ENCODE measurements around the gene RHOJ.

DNA sequence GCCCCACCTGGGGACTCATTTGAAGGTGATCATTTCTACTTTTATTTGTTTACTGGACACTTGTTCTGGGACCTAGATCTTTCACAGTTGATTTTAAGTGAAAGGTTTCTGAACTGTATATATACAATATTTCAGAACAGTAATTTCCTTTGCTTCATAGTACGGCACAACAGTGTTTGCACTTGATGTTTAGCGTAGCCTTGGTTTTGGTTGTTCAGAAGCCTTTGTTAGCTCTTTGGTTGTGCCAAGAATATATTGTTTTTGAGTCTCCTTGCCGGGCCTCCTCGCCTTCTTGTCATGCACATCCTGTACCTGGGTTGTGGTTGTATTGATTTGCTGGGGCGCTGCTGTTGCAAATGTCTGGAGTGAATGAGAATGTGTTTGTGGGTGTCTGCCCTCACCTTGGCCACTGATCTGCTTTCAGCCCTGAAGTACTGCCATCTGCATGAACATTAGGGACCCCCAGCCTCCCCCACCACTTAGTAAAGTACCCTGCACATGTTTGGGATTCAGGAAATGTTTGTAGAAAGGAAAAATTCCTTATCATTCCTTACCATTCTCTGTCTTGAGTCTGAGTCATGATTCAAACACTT lies 16.4 kb downstream of the PRKCH start:
- PRO-cap, 6 experiments = no peak in any of the 6 experiments
- RAMPAGE, long total RNA, 2 experiments = no peak in any of the 2 experiments
- RRBS = no CpG with 5 or more reads among the region's 5 CpGs

GRCh38 chr14:61344999-61345527 lies 23.7 kb downstream of the PRKCH start:
- PRO-cap, 6 experiments = no peak in any of the 6 experiments
- RAMPAGE, long total RNA, 2 experiments = no peak in any of the 2 experiments
- RRBS = no CpG with 5 or more reads among the region's 2 CpGs

DNA sequence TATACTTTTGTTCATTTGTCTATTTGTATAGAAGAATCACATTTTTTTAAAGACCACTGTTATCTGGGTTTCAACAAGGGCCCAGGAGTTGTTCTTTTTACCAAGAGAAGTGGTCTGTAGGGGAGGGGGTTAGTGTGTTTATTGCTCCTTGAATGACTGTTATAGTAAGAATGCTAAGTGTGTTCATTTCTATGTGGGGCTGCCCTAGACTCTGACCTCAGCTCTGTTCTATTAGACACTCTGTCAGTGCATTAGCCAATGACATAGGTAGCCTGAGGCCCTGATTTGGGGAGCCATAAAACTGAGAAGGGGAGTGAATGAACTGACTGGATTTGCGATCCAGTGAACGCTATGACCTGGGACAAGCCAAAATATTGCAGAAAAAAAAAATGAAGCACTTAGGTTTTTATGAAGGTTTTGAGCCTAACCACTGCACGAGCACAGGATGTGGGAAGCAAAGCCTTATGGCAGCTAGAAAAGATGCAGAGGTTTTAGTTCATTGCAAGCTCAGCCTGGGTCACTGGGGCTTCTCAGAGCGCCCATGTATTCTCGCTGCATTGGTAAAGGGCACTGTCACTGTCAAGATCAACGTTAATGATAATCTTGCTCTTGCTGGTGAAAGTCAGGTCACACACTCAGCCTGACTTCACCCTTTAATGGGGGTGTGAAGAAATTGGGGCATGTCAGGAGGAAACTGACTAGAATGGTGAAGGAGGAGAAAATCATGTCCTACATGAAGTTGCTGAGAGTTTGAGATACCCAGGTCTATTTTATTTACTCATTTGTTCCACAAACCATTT lies 63.8 kb downstream of the PRKCH start:
- PRO-cap, 6 experiments = no peak in any of the 6 experiments
- RAMPAGE, long total RNA, 2 experiments = no peak in any of the 2 experiments
- RRBS = no CpG with 5 or more reads among the region's 6 CpGs

DNA sequence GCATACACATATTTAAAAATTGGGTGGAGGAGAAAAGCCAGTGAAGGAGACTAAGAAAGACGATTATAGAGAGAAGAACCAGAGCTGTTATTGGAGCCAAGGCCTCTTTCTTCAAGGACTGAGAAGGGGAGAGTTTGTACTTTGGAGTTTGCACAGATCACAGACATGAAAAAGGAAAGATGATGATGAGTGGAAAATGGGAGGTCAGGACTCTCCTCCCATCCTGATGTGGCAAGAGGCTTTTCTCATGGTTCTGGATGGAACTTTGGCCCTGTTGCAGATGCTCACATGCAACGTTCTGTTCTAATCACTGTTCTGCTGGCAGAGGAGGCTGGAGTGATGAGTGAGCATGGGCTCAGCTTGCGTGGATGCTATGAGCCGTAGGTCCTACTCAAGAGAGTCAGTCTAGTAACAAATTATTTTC lies 114.5 kb downstream of the PRKCH start:
- PRO-cap, 6 experiments = no peak in any of the 6 experiments
- RAMPAGE, long total RNA, 2 experiments = no peak in any of the 2 experiments
- RRBS = no CpG with 5 or more reads among the region's 4 CpGs

GRCh38 chr14:61498841-61499173 lies 177.4 kb downstream of the PRKCH start:
- PRO-cap, 6 experiments = peak in 2 of 6 experiments; most common plus-strand start chr14:61499009 (in 1)
- RAMPAGE, long total RNA, 2 experiments = no peak in any of the 2 experiments
- RRBS = no CpG with 5 or more reads among the region's 6 CpGs

- PRO-cap, 6 experiments = no peak in any of the 6 experiments
- RAMPAGE, long total RNA, 2 experiments = no peak in any of the 2 experiments
- RRBS = no CpG with 5 or more reads among the region's 8 CpGs
Observed at GRCh38 chr14:61503097-61503878, 181.9 kb downstream of the PRKCH start.

DNA sequence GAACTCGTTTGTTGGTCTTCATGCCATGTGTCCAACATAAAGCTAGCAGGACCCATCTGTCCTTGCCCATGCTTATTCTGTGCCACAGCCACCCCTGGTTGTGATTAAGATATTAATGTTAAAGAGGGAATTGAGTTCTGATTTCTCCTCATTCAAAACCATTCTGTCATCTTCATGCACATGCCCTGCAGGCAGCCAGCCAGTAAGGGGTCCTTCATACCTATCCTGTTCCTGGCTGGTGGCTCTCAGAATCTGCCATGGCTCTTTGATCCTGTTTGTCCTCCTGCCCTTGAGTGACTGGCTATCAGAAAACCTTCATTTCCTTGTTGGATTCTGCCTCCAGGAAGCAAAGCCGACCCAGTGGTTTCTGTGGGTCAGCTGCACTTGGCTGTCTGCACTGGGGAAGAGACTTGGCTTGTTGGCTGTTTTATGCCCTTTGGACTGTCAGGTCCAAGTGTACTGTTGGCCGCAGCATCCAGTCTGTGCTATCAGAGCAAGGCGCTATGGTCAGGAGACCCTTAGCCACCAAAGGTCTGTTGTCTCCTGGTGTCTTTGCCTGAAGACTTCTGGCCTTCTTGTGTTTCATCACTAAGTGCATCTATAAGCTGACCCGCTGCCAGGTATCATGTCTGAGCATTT lies 177.5 kb upstream of the HIF1A start:
- PRO-cap, 6 experiments = peak in 1 of 6 experiments; most common minus-strand start position 399 of the sequence (in 1)
- RAMPAGE, long total RNA, 2 experiments = no peak in any of the 2 experiments
- RRBS = no CpG with 5 or more reads among the region's 5 CpGs

- PRO-cap, 6 experiments = no peak in any of the 6 experiments
- RAMPAGE, long total RNA, 2 experiments = no peak in any of the 2 experiments
- RRBS = no CpG with 5 or more reads among the region's 4 CpGs
Observed at GRCh38 chr14:61524300-61525039, 170.8 kb upstream of the HIF1A start.

DNA sequence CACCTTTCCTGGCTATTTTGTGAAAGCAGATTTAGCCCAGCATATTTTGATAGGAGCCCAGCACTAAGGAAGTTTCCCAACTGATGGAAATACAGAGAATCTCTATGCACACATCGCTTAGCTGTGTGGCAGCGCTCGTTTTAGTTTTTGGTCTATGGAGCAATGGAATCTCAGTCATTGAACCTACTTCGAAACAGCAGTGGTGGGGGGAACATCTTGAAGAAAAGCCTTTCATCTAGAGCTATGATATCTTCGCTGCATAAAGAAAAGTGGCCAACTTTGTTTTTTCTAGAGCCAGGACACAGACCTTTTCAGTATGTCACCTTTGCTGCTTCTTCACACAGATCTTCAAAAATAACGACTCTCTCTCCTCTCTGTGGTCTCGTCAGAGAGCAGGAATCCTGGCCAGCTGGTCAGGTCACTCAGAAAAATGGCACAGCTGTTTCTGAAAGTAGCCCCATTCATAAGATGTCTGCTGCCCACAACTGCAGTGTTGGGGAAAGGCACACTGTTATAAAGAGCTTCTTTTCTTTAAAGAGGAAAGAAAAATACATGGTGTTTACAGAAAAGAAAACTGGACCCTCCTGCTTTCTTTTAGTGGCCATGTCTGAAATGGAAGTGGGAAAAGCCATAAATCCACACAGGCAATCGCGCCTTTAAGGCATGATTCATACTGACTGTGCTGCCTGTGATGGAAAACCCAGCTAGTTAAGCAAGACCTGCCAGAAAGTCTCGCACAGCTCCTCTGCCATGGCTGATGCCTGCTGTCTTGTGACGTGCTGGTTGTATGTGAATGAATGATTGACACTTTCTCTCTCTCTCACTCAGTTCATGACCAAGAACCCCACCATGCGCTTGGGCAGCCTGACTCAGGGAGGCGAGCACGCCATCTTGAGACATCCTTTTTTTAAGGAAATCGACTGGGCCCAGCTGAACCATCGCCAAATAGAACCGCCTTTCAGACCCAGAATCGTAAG lies 148.1 kb upstream of the HIF1A start:
- PRO-cap, 6 experiments = no peak in any of the 6 experiments
- RAMPAGE, long total RNA, 2 experiments = no peak in any of the 2 experiments
- RRBS = no CpG with 5 or more reads among the region's 18 CpGs

GRCh38 chr14:61608792-61609254 lies 86.5 kb upstream of the HIF1A start:
- PRO-cap, 6 experiments = peak in 1 of 6 experiments; most common plus-strand start chr14:61608930 (in 1)
- RAMPAGE, long total RNA, 2 experiments = no peak in any of the 2 experiments
- RRBS = no CpG with 5 or more reads among the region's 4 CpGs

GRCh38 chr14:61638437-61638764 lies 56.9 kb upstream of the HIF1A start:
- PRO-cap, 6 experiments = no peak in any of the 6 experiments
- RAMPAGE, long total RNA, 2 experiments = no peak in any of the 2 experiments

GRCh38 chr14:61663646-61664083 lies 31.6 kb upstream of the HIF1A start:
- PRO-cap, 6 experiments = peak in 1 of 6 experiments; most common minus-strand start chr14:61663760 (in 1)
- RAMPAGE, long total RNA, 2 experiments = no peak in any of the 2 experiments
- RRBS = no CpG with 5 or more reads among the region's 1 CpG

DNA sequence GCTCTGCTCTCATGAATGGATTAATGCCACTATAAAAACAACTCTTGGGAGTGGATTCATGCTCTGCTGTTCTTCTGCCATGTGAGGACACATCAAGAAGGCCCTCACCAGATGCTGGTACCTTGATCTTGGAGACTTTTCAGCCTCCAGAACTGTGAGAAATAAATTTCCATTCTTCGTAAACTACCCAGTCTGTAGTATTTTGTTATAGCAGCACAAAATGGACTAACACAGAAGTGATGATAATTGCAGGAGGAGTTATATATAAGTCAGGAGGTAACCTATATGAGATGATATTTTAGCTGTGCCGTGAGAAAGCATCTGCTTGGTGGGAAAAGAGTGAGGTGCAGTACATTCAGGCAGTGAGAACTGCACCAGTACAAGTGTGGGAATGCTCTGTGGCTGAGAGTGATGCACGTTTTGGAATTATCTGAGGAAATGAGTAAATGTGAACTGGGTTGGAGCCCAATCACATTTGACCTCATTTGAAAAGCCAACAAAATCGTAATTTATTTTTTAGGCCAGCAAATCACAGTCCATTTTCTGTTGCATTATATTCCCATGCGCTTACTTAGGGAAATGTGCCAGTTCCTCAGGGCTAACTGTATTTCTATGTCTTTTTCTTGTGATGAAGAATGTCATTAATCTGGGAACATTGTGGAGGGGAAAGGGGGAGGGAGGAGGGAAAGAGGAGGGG lies 26.9 kb downstream of the SYT16 start:
- PRO-cap, 6 experiments = peak in 1 of 6 experiments; most common minus-strand start position 393 of the sequence (in 1)
- RAMPAGE, long total RNA, 2 experiments = no peak in any of the 2 experiments
- RRBS = no CpG with 5 or more reads among the region's 5 CpGs

- PRO-cap, 6 experiments = no peak in any of the 6 experiments
- RAMPAGE, long total RNA, 2 experiments = no peak in any of the 2 experiments
- RRBS = no CpG with 5 or more reads among the region's 4 CpGs
Observed at GRCh38 chr14:63178822-63179372, 25.3 kb upstream of the RHOJ start.

- PRO-cap, 6 experiments = peak in 5 of 6 experiments; most common plus-strand start chr14:63204443 (in 3); most common minus-strand start chr14:63204178 (in 2)
- RAMPAGE, long total RNA, 2 experiments = start-site peak on the plus strand in 1 of 2 experiments, at chr14:63204439-63204472 at its widest, 13 reads per replicate
- RRBS = no CpG with 5 or more reads among the region's 25 CpGs
Observed at GRCh38 chr14:63203836-63205049, at the start of gene RHOJ. Gene RHOJ (plus strand): TSS chr14:63204443.

- PRO-cap, 6 experiments = peak in 5 of 6 experiments; most common minus-strand start chr14:63205203 (in 5)
- RAMPAGE, long total RNA, 2 experiments = no peak in any of the 2 experiments
- RRBS = no CpG with 5 or more reads among the region's 8 CpGs
Observed at GRCh38 chr14:63205050-63205331, 748 bp downstream of the RHOJ start.

- PRO-cap, 6 experiments = no peak in any of the 6 experiments
- RAMPAGE, long total RNA, 2 experiments = no peak in any of the 2 experiments
- RRBS = no CpG with 5 or more reads among the region's 3 CpGs
Observed at GRCh38 chr14:63650138-63650751, 8.6 kb upstream of the WDR89 start.

DNA sequence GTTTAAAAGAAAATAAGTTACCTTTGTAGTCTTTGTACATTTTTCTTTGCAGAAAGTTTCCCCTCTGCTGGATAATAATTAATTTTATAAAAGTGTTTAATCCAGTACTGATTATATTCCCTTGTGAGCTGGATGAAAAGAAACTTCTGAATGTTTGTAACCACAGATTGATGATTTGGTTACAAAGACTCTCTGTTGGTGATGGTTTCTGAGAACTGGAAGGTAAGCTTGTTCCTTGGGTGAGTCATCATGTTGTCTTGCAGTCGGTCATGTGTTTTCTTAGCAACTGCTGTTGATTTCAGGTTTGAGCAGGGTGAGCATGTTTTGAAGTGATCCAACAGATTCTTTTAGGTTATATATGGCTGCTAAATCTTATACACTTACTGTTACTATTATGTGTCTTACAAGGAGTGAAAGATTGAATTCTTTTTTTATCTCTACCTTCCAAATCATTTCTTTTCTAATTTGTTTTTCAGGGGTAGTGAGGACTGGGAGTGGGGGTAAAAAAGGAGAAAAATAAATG lies 11.5 kb downstream of the SYNE2 start:
- PRO-cap, 6 experiments = peak in 2 of 6 experiments; most common plus-strand start position 292 of the sequence (in 2)
- RAMPAGE, long total RNA, 2 experiments = no peak in any of the 2 experiments
- RRBS = no CpG with 5 or more reads among the region's 1 CpG

GRCh38 chr14:63922507-63923473 lies 70.0 kb downstream of the SYNE2 start:
- PRO-cap, 6 experiments = peak in 1 of 6 experiments; most common plus-strand start chr14:63923333 (in 1); most common minus-strand start chr14:63923210 (in 1)
- RAMPAGE, long total RNA, 2 experiments = no peak in any of the 2 experiments
- RRBS = no CpG with 5 or more reads among the region's 7 CpGs

DNA sequence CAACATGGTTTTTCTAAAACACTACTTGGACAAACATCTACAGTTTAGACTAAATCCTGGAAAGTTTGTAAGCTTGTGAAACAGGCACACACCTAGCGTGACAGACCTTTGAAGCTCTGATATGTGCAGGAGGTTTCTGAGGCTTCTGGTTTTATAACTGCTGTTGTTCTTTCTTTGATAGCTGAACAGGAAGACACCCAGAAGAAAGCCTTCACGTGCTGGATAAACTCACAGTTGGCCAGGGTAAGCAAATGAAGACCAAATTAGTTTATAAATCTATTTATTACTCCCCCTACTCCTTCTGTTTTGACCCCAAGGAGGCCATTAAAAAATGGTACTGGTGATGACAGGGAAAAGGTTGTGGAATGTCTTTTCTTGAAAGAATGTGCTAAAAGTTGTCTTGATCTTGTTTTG lies 87.6 kb downstream of the SYNE2 start:
- PRO-cap, 6 experiments = no peak in any of the 6 experiments
- RAMPAGE, long total RNA, 2 experiments = no peak in any of the 2 experiments
- RRBS = no CpG with 5 or more reads among the region's 2 CpGs

Measured in heart left ventricle (tissue), 7 donors.